Mesenteric fat pad (tissue), 1 donor: Measurements from ENCODE around the genes OTX2, CCDC198, ACTR10 and KIAA0586.

DNA sequence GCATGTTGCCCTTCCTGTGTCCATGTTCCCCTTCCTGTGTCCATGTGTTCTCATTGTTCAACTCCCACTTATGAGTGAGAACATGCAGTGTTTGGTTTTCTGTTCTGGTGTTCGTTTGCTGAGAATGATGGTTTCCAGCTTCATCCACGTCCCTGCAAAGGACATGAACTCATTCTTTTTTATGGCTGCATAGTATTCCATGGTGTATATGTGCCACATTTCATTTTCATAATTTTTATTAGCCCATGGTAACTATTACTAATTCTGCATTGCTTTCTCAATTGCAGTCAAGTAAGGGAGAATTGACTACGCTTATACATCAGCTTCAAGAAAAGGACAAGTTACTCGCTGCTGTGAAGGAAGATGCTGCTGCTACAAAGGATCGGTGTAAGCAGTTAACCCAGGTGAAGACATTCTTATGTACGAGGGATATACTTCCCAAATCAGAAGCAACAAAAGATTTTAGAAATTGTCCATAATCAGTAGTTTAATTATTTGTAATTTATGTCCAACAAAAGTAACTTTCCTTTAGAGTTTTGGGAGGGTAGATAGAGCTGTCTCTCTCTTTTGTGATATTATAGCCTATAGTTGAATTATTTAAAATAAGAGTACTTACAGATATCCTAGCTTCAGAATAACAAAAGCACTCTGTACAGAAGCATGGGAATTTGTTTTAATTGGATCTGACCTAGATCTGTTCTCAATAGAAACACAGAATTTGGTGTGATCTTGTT is 47.8 kb downstream of the KTN1 start:
- PRO-cap, result no peak

DNA sequence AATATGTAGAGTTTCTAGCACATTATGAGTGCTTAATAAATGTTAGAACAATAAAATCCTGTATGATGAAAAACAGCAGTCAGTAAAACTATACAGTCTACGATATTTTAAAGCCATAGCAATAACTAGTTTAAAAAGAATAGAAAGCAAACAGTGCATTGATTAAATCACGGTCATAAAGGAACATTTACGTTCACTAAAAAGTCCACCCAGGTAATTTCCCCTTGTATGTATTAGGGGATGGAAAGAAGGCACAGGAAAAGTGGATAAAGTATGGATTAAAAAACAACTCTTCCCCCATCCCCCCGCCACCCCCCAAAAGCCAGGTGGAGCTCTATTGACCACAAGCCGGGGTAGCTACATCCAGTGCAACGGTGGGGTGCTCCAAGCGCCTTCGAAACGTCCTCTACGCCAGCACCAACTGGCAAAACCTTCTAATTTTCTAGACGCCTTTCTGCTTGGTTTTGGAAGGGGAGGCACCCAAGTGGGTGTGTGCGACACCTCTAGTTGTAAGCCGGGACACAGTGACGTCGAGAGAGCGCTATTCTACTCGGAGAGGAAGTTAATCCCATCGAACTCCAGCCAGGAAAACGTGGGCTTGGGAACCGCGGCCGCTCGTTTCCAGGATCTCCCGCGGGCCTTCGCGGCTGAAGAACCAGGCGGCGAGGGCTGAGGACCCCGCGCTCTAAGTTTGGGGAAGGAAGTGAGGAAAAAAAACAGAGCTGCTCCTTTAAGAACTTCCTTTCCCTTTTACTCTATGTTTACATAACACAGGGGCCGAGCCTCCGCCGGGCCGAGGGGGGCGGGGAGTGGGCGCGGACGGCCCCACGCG is 617 bp upstream of the PELI2 start:
- PRO-cap, result unidirectional peak, plus-strand start at position 585 of the sequence; bidirectional peak, plus-strand start outside the sequence, minus-strand start at position 690 of the sequence

GRCh38 chr14:56134837-56135474 is 16.7 kb downstream of the PELI2 start:
- PRO-cap, result no peak

DNA sequence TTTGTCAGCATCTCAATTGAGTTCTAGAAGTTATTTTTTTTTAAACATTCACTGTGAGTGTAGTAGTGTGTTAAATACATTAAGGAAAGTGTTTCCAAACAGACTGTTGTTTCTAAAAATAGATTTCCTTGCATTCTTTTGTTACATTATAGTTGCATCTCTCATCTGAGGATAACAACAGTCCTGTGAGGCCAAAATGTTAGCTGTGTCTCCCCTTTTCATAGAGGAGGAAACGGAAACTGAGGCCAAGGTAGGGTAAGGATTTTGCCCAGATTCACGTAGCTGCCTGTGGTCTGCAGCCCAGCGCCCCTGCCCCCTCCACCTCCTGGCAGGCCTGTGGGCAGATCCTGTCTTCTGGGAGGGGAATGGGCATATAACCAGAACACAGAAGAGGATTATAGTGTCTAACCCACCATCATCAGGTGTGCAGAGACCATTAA is 98.8 kb downstream of the PELI2 start:
- PRO-cap, result no peak

GRCh38 chr14:56252277-56252883 is 134.2 kb downstream of the PELI2 start:
- PRO-cap, result no peak

GRCh38 chr14:56310692-56311126 is 192.5 kb downstream of the PELI2 start:
- PRO-cap, result no peak

DNA sequence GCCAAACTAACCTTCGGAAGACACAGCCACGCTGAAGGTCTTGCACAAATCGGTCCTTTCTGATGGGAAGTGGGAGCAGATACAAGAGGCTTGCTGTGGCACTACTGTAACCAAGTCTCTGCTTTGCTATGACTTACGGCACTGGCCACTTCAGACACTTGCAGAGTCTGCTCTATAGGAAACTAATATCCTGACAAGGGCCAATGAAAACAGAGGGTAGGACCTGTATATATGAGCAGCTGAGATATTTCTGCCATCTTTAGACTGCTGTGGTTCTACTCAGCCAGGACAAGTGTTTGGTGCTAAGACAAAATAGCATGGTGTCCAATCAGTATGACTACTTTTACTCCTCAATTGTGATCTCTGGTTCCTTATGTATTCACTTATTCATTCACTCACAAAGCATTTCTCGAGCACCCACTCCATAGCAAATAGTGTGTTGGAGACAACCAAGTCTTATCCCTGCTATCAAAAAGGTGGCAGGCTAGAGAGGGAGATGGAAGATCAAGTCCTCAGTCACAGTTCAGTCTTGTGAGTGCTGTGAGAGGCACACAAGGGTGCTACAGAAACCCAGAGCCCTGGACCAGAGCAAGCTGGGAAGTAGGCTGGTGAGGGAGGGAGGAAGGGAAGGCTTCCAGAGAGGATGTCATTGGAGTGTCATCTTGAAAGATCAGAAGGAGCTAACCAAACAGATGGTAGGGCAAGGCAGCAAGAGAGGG is 58.0 kb downstream of the TMEM260 start:
- PRO-cap, result no peak

DNA sequence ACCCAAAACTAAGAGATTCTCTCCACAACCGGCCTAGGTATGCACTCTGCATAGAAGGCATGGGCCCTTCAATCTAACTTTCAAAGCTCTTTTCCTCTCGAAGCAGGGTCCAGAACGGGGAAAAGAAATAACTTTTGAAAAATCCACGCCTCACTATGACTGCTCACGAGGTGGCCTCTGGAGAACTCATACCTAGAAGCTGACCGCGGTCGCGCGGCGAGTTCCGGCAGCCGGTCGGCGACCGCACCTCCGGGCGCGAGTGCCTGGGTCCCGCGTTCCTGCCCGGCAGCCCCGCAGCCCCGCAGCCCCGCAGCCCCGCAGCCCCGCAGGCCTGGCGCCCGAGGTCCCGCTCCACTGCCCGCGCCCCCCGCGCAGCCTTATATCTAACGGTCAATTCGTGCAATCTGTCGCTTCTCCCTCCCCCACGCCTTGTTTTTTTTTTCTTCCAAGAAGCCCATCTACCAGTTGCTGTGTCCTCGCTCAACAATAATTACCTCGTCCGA is 2.5 kb downstream of the OTX2 start:
- PRO-cap, result no peak

DNA sequence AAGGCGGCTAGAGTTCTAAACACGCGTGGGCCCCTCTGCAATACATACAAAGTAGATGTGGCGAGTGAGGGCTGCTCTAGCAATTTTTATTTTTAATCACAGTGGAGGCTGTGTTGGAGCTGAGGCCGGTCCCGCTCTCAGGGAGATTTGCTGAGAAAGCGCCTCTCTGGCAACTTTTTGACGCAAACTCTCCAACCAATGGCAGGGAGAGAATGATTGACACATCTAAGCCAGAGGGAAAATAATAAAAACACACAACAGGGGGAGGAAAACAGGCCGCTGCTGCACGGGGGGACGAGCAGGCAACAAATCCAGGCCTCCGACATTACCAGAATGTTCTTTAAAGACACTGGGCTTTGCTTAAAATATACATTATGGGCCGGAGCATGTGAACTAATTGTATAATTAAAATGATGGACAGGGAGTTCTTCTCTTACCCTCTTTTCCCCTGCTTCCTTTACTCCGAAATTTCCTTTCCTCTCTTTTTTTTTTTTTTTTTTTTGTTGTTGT is at the start of gene OTX2:
Gene OTX2 (minus strand): TSS at position 152 of the 510 bp plus-strand sequence.
- PRO-cap, result no peak

DNA sequence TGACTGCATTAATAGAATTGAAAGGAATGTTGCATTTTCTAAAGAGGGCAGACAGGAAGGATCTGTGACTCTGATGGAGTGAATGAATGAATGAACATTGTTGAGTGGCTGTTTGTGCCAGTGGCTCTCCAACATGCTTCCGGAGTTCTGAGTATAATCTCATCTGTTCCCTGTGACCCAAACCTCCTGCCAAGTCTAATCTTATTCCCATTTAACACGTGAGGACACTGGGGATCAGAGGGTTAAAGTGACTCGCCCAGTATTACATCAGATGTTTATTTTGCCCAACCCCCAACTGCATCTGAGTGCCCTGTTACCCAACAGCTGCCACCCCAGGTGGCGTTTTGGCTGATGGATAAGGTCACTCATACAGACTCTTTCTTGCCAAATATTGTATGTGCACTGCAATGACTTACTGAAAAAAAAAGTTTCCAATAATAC is 210.9 kb downstream of the EXOC5 start:
- PRO-cap, result no peak

- PRO-cap, result no peak
Observed at GRCh38 chr14:57268101-57268320, 694 bp downstream of the EXOC5 start.

GRCh38 chr14:57343344-57344305 is 46.8 kb upstream of the NAA30 start:
- PRO-cap, result no peak

DNA sequence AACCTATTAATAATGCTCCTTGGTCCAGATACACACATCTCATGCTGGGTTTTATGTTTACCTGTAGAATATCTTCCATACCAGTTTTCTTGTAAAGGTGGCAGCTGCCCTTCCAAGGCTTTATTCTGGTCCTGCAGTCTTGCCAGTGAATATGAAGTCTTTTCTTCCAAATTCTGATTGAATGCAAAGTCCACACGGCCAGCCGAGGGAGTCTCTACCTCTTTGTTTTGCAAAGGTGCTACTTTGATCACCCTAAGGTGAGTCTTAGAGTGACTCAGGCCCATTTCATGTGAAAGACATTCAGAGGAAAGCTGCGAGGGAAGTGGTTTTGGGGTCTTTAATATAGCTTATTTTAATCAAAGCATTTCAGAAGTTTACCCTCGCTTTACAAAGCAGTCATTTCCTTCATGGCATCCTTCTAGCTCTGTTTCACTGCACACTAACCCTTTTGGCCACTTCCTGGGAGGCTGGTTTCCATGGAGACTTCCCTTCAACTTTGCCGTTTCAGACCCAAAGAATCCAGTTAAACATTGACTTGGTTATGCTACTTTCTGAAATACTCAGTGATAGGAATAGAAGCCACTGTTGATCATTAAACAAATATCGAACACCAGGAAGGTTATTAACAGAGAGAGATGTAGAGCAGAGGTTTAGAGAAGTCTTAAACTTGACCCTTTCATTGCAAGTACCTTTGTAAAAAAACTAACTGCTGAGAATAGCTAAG is at the start of gene CCDC198:
Gene CCDC198 (minus strand): TSS at position 426 of the 724 bp plus-strand sequence.
- PRO-cap, result no peak

GRCh38 chr14:58098326-58099161 is 53.5 kb downstream of the ARMH4 start:
- PRO-cap, result no peak

DNA sequence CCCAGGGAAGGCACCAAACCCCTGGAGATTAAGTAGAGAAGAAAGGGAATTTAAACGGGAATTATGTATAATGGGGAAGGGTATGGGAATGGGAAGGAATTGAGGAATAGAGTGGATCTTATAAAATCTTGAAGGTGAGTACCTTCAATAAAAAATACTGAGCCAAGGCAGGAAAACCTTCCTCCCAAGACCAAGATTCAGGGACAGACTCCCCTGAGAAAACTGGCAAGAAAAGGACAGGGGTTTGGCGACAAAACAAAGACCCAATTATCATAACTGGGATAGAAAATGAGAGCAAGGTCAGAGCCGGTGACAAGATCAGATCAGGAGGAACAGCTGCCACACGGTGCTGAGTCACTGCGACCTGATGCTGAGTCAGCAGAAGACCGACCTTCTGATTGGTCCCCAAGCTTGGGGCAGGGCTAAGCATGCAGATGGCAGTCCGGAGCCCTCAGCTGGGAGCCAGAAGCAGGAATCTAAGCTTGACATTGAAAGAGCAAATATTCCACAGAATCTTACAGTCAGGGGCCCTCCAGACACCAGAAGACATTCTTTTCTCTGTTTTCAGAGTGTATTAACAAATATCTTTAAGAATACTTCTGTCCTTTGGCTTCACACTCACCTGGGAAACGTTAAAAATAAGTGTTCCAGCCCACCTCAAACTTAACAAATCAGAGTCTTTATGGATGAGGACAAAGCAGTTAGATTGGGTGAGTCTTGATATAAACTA is 19.1 kb upstream of the ARMH4 start:
- PRO-cap, result no peak

DNA sequence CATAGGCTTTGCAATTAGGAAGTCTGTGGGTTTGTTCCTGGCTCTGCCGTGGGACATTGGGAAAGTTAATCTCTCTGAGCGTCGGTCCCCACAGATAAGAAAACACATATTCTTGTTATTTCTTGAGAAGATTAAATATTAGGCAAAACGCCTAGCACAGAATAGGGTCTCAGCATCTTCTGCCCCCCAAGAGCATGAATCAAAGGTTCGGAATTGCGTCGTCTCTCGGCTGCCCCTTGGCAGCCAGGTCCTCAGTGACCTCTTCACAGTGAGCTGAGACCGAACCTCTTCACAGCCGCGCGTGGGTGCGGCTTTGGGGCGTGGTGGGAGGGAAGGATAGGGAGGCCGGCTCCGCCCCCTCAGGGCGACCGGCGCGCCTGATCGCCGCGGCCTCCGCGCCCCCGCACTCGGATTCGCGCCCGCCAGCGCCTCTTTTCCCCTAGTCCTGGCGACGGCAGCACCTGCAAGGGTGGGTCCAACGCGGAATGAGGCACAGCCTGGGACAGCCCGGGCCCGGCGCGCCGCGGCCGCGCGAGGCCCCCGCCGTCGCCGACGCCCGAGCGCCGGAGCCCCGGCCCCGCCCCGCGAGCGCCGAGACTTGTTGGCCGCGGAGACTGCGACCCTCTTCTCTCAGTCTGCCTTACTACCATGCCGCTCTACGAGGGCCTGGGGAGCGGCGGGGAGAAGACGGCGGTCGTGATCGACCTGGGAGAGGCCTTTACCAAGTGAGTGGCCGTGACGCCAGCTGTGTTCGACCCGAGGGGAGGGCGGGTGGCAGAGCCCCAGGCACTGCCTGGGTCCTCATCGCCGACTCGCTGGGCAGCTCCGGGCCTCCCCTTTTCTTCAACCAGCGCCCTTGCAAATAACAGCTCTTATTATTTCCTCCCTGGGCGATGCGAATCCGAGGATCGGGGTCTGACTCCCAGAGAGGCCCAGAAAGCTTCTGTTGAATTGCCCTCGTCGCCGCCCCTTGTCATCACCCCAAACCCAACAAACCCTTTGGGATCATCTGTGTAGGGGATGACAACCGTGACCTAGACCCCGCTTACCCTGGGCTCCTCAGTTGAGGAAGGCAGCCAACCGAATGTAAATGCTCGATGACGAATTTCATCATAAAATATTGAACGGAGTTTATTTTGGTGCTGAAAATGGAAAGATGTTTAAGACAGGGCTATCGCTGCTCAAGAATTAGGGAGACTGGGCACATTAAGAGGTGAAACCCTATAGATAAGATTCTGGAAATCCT is at the start of gene ACTR10:
Gene ACTR10 (plus strand): TSS at position 580 of the 1,246 bp plus-strand sequence.
- PRO-cap, result bidirectional peak, plus-strand start at position 596 of the sequence, minus-strand start at position 256 of the sequence

DNA sequence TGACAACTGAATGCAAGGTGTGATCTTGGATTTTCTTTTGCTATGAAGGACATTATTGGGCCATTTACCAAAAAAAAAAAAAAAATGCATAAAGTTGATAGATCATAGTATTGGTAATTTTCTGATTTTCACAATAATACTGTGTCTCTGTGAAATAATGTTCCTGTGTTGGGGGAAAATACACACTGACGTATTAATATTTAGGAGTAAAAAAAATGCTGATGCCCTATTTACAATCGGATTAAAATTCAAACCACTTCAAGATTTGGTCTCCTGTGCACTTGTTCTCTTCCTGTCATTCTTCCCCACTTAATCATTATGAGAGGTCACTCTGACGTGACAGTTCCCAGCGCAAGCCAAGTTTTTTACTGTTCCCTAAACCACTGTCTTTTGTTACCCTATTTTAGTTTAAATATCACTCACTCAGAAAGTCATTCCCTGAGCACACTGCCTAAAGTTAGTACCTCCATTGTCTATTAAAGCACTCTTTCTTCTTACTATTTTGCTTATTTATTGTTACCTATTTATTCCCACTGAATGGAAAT is 907 bp upstream of the PSMA3 start:
- PRO-cap, result no peak

DNA sequence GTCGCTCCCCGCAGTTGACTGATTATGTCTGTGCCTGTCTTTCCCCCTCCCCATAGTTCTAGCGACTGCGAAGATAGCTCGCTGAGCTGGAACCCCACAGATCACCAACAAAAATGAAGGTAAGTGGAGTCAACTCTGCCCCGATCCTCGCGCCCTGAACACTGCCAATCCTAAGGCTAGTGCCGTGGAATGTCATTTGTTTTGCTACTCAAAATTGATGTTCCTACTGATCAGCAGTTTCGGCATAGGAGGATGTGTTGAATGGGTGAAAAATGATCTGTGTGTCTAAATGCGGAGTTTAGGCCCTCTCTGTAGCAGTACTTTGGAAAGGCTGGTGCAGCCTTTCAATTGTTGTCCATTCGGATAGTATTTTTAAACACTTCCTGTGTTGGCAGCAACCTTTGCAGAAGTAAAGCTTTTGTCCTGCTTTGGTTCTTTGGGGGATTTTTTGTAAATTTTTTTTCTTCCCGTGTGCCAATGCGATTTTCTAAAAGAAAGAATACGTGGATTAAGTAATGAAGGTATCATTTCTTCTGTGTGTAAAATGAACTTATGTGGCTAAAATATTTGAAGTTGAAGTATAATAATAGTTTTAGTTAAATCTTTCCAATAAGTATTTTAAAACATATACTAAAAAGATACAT is 1.5 kb downstream of the ARID4A start:
- PRO-cap, result no peak

GRCh38 chr14:58427284-58428091 is at the start of gene KIAA0586:
Gene KIAA0586 (plus strand): TSS chr14:58427719.
- PRO-cap, result bidirectional peak, plus-strand start at chr14:58427728, minus-strand start at chr14:58427518

GRCh38 chr14:58646128-58647138 is 8.7 kb downstream of the DACT1 start:
- PRO-cap, result no peak